Amniotic epithelial cell (primary cell): ENCODE results near the gene HIBCH.

DNA sequence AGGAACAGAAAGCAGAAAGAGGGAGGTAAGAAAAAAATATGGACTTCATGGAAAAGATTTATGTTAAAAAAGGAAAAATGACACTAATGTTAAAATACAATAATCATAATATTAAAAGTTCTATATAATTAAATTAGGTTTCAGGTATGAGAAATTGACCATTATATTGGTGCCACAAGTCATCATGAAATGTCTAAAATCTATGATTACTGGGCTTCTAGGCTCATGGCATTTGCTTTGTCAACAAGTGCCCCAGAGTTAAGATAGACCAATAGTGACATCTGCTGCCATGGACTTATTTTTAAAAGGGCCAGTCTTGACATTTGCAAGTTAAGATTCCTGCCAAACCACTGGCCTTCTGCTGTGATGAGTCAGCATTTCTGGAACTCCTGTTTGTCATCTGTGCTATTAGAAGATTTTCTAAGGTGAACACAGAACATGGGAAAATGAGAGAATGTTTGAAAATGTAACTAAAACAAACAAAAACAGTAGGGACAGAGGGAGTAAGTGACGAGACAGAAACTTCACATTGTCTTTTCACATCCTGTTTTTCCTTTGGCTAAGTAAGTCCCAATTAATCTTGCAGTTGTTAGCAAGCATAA lies 93.8 kb upstream of the WDR75 start:
- RRBS: no CpG with 5 or more reads among the region's 1 CpG

DNA sequence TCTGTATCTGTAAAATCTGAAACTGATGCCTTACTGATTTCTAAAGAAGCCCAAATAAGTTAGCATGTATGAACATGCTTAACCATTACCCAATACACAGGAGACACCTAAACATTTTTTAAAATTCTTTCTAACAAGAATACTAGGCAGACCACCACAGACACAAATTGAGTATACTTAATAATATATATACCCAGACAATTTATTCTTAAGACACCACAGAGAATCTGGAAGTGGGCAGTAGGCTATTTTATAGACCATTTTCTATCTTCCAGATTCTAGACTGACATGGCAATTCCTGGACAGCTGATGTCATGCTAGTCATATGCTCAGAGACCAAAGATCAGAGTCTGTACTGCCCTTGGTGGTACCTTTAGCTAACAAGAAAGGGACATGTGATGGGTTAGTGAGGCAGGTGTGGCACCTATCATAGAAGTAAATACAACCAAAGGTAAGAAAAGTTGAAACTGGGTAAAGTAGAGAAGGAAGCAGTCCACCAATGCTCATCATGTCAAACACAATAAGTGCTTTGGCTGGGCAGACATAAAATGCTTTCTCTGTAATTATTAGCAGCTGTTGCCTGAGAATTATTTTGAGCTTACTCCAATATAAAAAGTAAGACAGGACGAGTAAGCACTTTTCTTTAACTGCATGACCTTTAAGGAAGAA lies 47.3 kb downstream of the SLC40A1 start:
- RRBS: no CpG with 5 or more reads among the region's 1 CpG

DNA sequence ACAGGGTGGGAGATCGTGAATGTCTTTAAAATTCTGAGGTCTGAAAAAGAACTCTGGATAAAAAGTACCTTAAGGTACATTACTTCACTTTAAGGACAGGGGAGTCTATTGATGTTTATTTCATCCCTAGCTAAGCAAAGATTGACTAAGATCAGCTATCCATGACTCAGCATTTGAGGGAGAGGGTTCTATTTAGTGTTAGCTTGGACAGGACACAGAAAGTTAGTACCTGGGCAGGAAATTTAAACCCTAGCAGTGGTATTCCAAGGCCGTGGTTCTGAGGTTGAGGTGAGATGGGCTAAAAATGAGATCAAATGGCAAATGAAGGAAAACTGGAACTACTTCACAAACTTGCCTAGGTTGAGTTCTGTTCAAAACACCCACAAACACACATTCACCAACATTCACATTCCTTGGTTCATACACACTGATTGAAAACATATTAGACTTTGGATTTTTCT lies 31.5 kb downstream of the SLC40A1 start:
- RRBS: no CpG with 5 or more reads among the region's 2 CpGs

GRCh38 chr2:189552257-189552858 lies 28.2 kb downstream of the SLC40A1 start:
- RRBS: no CpG with 5 or more reads among the region's 6 CpGs

DNA sequence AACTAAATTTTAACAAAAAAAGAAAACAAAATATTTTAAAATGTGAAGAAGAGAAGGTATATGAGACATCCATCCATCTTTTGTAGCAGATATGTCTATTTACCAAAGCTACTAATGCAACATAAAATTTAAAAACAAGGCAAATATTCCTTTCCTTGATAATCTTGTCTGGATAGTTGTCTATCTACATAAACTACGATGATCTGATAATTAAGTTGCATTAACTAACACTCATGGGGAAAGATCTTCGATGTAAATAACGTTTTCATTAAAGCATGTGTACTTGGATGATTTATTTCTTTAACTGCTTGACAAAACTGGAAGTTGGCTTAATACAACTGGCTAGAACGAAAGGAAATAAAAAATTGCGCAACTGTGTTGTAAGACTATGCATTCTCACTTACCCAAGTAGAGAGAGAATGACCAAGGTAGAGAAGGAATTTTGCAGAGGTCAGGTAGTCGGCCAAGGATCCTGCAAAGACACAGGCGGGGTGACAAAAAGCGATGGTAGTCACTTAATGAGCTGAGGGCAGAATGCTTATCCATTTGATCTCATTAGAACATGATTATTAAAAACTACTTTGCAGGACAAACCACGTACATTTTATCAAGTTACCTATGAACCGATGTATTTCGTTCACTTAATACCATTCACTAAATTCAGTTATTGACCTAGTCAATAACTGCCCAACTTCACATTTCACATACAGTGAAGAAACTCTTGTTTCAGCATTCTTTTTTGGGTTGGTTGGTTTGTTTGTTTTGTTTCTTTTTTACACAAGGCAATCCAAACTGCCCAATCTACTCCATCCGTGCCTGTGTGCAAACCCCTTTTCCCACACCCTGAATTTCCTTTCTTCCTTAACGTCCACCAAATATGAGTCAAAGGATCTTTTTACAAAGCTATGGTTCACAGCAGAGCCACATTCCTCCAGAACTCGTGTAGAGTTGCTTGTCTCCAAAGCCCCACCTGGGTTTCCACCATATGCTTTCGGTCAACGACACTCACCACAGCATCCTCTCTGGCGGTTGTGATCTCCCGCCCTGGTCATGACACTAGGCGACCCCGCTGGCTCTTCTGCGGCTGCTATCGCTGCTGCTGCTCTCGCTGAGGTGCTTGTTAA lies 815 bp downstream of the SLC40A1 start:
- RRBS: no CpG with 5 or more reads among the region's 23 CpGs

- RRBS: no CpG with 5 or more reads among the region's 36 CpGs
Observed at GRCh38 chr2:189783702-189784213, 381 bp downstream of the ORMDL1 start.

- RRBS: no CpG with 5 or more reads among the region's 2 CpGs
Observed at GRCh38 chr2:189854799-189855259, 70.6 kb downstream of the PMS1 start.

- RRBS: 2% methylated on average over 11 of the region's 60 CpGs
Observed at GRCh38 chr2:190318886-190320202, at the start of gene HIBCH. Gene HIBCH, minus strand, starts transcription at chr2:190319826.

- RRBS: no CpG with 5 or more reads among the region's 4 CpGs
Observed at GRCh38 chr2:190334865-190335548, 8.4 kb upstream of the INPP1 start.

GRCh38 chr2:190499771-190500790 lies 34.4 kb downstream of the NEMP2 start:
- RRBS: no CpG with 5 or more reads among the region's 13 CpGs

- RRBS: no CpG with 5 or more reads among the region's 3 CpGs
Observed at GRCh38 chr2:190545638-190546142, 11.2 kb upstream of the NEMP2 start.

GRCh38 chr2:190915498-190916397 lies 35.1 kb downstream of the GLS start:
- RRBS: no CpG with 5 or more reads among the region's 4 CpGs

- RRBS: no CpG with 5 or more reads among the region's 4 CpGs
Observed at GRCh38 chr2:191061360-191061965, 47.5 kb upstream of the STAT1 start.

GRCh38 chr2:191245820-191246718 lies 865 bp downstream of the MYO1B start:
- RRBS: under 1% methylated on average over 14 of the region's 40 CpGs

DNA sequence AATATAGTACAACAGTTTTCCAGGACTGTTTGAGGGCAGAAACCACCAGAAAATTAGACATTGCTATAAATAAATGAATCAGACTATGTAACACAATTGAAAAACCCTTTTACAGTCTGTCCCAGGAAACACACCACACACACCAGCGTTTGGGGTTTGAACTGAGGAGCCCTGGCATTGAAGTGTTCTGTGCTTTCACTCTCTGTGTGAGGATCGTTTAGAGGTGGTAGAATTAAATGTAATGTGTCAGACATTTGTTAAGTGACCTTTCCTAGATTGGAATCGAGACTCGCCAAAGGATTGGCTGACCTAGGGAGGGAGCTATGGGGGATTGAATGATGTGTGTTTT lies 1.5 kb downstream of the MYO1B start:
- RRBS: no CpG with 5 or more reads among the region's 4 CpGs

GRCh38 chr2:191325182-191325785 lies 80.1 kb downstream of the MYO1B start:
- RRBS: no CpG with 5 or more reads among the region's 2 CpGs

GRCh38 chr2:191637612-191638389 lies 40.1 kb upstream of the NABP1 start:
- RRBS: no CpG with 5 or more reads among the region's 1 CpG

- RRBS: no CpG with 5 or more reads among the region's 15 CpGs
Observed at GRCh38 chr2:191677113-191677777, 691 bp upstream of the NABP1 start.